Right lobe of liver (tissue), 4 donors: Measurements from ENCODE around the genes SLC30A2, SH3BGRL3, CRYBG2 and TRNP1.

GRCh38 chr1:25996887-25997580 lies 829 bp downstream of the PAFAH2 start:
- PRO-cap, 4 experiments = peak in 4 of 4 experiments; most common plus-strand start chr1:25997286 (in 4); most common minus-strand start chr1:25997121 (in 3)
- RAMPAGE, long total RNA, 2 experiments = no peak in any of the 2 experiments

GRCh38 chr1:26045226-26046478 lies at the start of gene SLC30A2:
Gene SLC30A2, minus strand, starts transcription at chr1:26046118.
- PRO-cap, 4 experiments = no peak in any of the 4 experiments
- RAMPAGE, long total RNA, 2 experiments = no peak in any of the 2 experiments

DNA sequence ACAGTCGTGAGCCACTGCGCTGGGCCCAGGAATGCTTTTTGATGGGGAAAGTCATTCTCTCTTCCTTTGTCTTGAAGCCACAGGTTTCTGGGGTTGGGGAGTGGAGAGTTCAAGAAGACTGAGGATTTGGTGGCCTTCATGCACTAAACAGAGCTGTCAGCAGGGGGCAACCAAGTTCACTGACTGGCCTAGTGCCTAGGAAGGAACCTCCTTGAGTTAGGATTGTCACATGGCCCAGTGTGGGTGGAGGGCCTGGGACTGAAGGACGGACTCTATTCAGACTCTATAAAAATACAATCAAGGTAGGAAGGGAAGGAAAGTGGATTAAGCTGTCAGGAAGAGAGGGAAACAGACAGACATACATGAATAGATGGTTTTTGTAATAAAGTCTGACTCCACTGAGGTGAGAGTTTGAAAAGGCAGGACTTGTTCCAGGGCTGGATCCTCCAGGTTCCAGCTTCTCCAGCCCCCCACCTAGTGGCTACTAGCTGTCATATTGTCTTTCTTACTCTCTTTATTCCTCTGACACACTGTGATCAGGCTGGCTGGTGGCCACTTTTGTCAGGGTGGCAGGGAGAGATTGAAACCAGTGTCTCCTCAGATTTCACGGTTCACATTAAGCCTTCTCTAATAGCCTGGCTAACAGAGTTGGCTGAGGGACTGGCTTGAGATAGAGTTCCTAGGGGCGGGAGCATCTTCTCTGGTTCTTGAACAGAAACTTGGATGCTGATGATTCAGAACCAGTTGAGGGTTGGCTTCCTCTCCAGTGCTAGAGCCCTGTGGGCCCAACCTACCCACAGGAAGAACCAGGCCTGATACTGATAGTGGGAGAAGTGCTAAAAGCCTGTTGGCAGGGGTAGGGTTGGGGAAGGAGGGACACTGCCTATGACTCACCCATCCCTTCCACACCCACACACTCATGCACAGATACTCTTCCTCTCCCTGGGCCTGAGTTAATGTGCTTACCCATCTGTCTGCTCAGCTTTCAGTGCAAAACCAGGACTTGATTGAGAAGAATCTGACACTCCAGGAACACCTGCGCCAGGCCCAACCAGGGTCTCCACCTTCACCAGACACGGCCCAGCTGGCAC lies 4.0 kb upstream of the SH3BGRL3 start:
- PRO-cap, 4 experiments = peak in 4 of 4 experiments; most common plus-strand start position 237 of the sequence (in 4); most common minus-strand start position 820 of the sequence (in 2)
- RAMPAGE, long total RNA, 2 experiments = no peak in any of the 2 experiments

DNA sequence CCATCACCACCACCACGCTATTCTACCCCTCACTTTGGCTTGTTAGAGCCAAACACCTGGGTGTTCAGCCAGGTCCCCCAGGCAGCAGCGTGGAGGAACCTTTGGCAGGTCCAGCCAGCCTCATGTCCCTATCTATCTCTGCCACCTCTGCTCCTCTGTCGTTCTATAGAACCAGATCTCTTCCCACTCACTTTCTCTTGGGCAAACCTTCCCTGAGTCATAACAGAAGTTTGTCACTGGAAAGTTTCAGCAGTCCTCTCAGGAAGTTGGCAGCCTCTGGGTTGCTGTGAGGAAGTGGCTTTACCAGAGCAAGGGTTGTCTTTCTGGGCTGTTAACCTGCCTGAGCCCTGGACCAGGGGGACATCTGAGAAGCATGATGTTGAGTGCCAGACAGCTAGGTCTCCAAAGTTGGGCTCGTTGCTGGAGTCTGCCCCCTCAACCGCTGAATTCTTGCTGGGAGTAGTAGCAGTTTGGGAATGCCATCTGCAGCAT lies 1.0 kb upstream of the SH3BGRL3 start:
- PRO-cap, 4 experiments = peak in 2 of 4 experiments; most common plus-strand start position 252 of the sequence (in 2); most common minus-strand start position 134 of the sequence (in 2)
- RAMPAGE, long total RNA, 2 experiments = no peak in any of the 2 experiments

- PRO-cap, 4 experiments = peak in 4 of 4 experiments; most common plus-strand start chr1:26280099 (in 4); most common minus-strand start chr1:26279943 (in 4)
- RAMPAGE, long total RNA, 2 experiments = start-site peak on the plus strand in 2 of 2 experiments, at chr1:26280036-26280141 at its widest, 2,111 to 2,145 reads per replicate
Observed at GRCh38 chr1:26279902-26280504, at the start of gene SH3BGRL3. Gene SH3BGRL3, plus strand, starts transcription at chr1:26280086.

DNA sequence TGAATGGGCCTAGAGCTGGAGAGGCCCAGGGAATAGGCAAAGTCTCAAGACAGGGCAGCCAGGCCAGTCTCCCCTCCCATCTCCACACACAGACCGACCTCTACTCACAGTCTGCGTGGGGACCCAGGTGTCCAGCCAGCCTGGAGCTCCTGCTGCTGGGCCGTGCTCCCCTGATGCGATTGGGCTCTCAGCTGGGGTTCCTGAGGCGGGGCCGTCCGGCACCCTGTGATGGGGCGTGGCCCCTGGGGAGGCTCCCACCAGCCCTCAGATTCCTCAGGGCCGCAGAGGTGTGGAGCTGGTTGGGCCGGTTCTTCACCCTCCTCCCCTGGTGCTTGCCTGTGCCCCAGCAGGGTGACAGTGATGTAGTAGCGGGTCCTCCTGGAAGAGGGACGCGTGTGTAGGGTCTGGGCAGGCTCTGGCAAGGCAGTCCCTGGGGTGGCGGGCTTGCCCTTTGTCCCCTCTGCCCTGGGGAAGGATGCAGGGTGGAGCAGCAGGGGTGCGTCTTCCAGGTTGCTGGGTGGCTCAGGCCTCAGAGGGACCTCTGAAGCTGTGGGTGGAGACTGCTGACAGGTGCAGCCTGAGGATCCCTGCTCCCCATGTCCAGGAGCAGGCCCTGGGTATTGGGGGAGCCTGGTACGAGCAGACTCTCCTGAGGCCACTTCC lies at the start of gene CRYBG2:
Gene CRYBG2, minus strand, starts transcription at position 193 of the 663 bp plus-strand sequence.
- PRO-cap, 4 experiments = no peak in any of the 4 experiments
- RAMPAGE, long total RNA, 2 experiments = no peak in any of the 2 experiments

GRCh38 chr1:26357082-26357657 lies 3.2 kb upstream of the CRYBG2 start:
- PRO-cap, 4 experiments = no peak in any of the 4 experiments
- RAMPAGE, long total RNA, 2 experiments = no peak in any of the 2 experiments

DNA sequence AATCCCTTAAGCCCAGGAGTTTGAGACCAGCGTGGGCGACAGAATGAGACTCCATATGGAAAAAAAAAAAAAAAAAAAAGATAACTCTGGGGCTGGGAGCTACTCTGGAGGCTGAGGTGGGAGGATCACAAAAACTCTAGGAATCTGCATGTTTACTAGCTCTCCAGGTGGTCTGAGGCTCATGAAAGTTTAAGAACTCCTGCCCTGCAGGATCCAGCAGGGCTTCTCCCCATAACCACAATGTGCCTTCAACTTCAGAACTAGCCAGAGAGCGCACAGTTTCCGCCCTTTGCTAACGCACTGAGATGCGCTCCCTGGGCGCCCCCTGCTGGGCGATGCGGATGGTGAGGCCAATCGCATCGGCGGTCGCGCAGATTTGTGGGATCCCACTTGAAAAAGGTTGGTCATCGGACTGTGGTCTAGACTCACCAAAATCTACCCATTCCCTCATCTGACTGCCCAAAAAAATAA lies 8.8 kb downstream of the ZNF683 start:
- PRO-cap, 4 experiments = peak in 1 of 4 experiments; most common minus-strand start position 242 of the sequence (in 1)
- RAMPAGE, long total RNA, 2 experiments = no peak in any of the 2 experiments

- PRO-cap, 4 experiments = no peak in any of the 4 experiments
- RAMPAGE, long total RNA, 2 experiments = no peak in any of the 2 experiments
Observed at GRCh38 chr1:26412115-26413044, 1.8 kb downstream of the LIN28A start.

- PRO-cap, 4 experiments = peak in 4 of 4 experiments; most common plus-strand start chr1:26473232 (in 2)
- RAMPAGE, long total RNA, 2 experiments = no peak in any of the 2 experiments
Observed at GRCh38 chr1:26473139-26473352, 806 bp downstream of the HMGN2 start.

DNA sequence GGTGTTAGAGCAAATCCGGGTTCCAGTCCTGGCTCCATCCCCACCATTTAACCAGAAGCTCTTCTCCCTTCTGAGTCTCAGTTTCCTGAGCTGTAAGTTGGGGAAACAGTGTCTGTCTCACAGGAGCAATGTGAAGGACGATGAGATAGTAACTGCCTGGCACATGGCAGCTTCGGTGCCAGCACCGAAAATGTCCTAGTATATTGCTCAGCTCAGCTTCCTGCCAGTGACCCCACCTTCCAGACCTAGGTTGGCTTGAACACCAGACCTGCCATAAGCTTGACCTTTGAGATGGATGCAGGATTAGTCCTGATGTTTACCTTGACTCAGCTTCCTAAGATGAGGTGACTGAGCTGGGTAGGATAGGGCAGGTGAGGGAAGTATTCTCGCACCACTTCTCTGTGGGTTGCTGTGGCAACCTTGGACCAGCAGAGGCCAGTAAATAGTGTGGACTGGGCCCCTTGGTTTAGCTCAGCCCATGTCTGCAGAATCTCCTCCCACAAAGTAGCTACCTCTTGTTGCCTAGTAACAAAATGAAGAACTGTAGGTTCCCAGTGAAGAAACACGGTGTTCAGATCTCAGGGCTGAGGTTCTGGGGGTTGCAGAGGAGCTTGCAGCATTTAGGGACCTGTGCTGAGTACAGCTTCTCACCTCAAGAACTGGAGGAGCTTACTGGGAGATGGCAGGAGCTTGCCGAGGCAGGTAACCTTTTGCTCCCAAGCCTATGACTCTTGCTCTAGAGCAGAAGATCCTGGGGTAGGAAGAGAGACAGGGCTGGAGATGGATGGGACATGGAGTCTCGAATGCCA lies 8.4 kb downstream of the RPS6KA1 start:
- PRO-cap, 4 experiments = peak in 3 of 4 experiments; most common plus-strand start position 587 of the sequence (in 3)
- RAMPAGE, long total RNA, 2 experiments = no peak in any of the 2 experiments

- PRO-cap, 4 experiments = peak in 1 of 4 experiments; most common plus-strand start chr1:26731405 (in 1)
- RAMPAGE, long total RNA, 2 experiments = no peak in any of the 2 experiments
Observed at GRCh38 chr1:26731099-26731769, 35.4 kb downstream of the ARID1A start.

GRCh38 chr1:26743411-26744748 lies 43.9 kb upstream of the PIGV start:
- PRO-cap, 4 experiments = peak in 2 of 4 experiments; most common plus-strand start chr1:26744394 (in 1); most common minus-strand start chr1:26744227 (in 2)
- RAMPAGE, long total RNA, 2 experiments = no peak in any of the 2 experiments

GRCh38 chr1:26771755-26772686 lies 15.7 kb upstream of the PIGV start:
- PRO-cap, 4 experiments = peak in 1 of 4 experiments; most common plus-strand start chr1:26772033 (in 1)
- RAMPAGE, long total RNA, 2 experiments = no peak in any of the 2 experiments

GRCh38 chr1:26854960-26855470 lies 7.9 kb upstream of the SFN start:
- PRO-cap, 4 experiments = no peak in any of the 4 experiments
- RAMPAGE, long total RNA, 2 experiments = no peak in any of the 2 experiments

GRCh38 chr1:26889521-26890185 lies 430 bp downstream of the GPN2 start:
- PRO-cap, 4 experiments = no peak in any of the 4 experiments
- RAMPAGE, long total RNA, 2 experiments = no peak in any of the 2 experiments

- PRO-cap, 4 experiments = peak in 2 of 4 experiments; most common plus-strand start chr1:26910799 (in 1); most common minus-strand start chr1:26910541 (in 2)
- RAMPAGE, long total RNA, 2 experiments = no peak in any of the 2 experiments
Observed at GRCh38 chr1:26910093-26911040, 3.4 kb downstream of the NR0B2 start.

DNA sequence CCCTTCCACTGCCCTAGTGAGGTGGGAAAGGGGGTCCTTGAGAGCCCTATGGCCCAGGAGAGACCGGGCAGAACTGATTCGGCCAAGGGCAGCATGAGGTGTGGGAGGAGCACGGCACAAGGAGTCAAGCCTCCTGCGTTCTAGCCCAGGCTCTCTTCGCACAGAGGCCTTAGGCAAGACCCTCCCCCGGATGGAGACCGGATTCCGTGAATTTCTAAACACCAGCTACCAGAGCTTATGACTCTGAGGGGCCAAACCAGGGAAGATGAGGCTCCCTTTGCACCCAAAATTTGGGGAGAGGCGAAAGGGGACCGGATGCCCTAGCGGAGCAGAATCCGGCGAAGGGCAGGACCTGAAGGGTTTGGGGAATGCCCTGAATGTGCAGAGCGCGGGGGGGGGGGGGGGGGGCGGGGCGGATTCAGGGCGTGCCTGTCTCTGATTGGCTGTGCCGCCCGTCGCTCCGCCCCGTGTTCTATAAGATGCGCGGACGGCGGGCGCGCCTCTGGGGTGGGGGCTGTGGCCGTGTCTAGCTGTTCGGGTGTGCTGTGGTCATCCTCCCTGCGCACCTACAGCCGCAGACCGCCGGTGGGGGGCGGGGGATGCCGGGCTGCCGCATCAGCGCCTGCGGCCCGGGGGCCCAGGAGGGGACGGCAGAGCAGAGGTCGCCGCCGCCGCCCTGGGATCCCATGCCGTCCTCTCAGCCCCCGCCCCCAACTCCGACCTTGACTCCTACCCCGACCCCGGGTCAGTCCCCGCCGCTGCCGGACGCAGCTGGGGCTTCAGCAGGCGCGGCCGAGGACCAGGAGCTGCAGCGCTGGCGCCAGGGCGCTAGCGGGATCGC lies at the start of gene TRNP1:
Gene TRNP1, plus strand, starts transcription at position 505 of the 841 bp plus-strand sequence.
- PRO-cap, 4 experiments = peak in 4 of 4 experiments; most common plus-strand start position 505 of the sequence (in 4); most common minus-strand start position 334 of the sequence (in 1)
- RAMPAGE, long total RNA, 2 experiments = no peak in any of the 2 experiments

- PRO-cap, 4 experiments = no peak in any of the 4 experiments
- RAMPAGE, long total RNA, 2 experiments = no peak in any of the 2 experiments
Observed at GRCh38 chr1:27033346-27033773, 20.7 kb upstream of the TENT5B start.

- PRO-cap, 4 experiments = no peak in any of the 4 experiments
- RAMPAGE, long total RNA, 2 experiments = no peak in any of the 2 experiments
Observed at GRCh38 chr1:27132435-27133123, 22.3 kb downstream of the SLC9A1 start.